LUHMES (cell line): ENCODE data around the gene HECW2.

DNA sequence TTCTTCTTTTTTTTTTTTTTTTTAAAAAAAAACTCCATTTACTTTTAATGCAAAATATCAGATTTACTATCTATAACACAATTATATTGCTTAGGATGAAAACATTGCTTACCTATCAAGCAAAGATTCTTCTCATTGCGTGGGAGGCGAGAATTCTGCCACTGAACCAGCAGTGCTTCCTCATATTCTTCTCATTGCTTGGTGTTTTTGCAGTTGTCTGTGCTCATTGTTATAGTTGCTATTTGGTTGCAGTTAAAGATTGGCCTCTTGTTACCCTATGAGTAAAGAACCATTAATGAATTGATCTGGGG is 17.7 kb upstream of the STK17B start:
- PRO-cap, result no peak

- PRO-cap, result no peak
These were observed 58.7 kb upstream of the STK17B start for GRCh38 chr2:196230056-196230583.

DNA sequence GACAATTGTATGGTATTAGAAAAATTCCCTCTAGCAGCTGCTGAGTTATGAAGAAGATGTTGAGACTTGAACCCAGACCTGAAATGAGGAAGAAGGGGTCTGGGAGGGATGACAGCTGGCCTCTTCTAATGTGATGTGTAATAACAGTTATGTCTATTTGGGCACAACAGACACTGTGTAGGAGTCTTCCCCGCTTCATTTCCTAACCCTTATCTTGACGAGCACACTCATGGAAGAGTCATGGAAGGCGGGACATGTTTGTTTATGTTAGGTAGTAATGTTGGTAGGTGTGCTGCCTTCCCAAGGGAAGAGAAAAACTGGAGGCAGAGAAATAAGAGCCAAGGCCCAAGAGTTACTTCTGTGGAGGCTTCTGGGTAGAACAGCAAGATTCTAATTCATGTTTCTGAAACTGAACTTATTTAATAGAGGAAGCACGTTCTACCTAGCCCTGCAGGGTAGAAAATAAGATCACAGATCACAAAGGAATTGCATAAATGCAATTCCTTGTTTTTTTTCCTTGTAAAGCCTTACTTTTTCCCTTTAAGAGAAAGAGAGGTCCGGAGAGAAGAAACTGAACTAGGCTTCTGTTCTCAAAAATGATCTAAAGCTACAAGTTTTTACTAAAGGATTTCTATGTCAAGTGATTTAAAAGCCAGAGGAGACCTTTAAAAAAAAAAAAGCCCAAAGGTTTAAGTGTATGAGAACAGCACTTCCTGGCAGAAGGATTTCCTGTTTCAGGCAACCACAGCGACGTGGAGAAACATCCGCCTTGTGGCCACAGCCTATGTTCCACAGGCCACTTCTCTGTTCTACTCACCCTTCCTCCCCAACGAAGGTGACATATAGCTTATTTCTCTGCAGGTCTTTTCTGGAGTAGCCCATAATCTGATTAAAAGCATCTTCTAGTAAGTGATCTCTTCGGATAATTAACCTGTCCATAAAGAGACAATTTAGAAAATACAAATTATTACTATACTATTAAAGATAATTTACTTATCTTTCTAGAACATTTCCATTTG is 68.6 kb upstream of the STK17B start:
- PRO-cap, result no peak

GRCh38 chr2:196242076-196242715 is 70.8 kb upstream of the STK17B start:
- PRO-cap, result no peak

GRCh38 chr2:196259838-196260573 is 88.6 kb upstream of the STK17B start:
- PRO-cap, result no peak

DNA sequence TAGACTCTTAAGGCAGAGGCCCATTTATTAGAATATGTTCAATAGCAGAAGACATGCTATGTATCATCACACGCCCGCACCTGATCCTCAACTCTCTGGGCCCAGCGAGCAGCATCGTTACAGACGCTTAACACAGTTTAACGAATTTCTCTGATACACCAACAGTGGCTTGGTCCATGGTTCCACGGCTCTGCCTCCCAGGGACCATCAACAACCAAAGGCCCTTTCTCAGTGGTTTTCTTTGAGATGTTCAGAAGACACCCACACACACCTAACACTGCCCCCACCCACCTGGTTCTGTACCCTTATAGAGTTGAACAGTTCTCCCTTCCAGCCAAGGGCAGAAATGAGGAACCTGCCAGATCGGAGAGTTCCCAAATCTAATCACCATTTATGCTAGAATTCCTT is 118.5 kb downstream of the HECW2 start:
- PRO-cap, result no peak

DNA sequence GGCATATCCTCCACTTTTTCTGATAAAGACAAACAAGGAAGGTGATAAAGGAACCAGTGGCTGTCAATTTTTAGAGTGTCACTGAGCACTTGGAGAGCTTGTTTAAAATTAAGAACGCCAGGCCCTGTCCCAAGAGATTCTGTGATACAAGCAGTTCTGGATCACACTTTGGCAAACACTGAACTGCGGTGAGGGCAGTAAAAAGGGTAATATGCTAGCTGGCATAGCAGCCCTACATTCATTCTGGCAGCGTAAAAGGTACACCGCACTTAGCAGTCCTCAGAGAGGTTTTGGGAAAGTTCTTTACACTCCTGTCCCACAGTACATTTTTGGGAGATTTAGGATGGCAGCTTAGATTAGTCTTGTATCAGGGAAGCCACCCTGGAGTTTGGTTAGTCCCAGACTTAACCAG is 55.2 kb downstream of the HECW2 start:
- PRO-cap, result no peak

DNA sequence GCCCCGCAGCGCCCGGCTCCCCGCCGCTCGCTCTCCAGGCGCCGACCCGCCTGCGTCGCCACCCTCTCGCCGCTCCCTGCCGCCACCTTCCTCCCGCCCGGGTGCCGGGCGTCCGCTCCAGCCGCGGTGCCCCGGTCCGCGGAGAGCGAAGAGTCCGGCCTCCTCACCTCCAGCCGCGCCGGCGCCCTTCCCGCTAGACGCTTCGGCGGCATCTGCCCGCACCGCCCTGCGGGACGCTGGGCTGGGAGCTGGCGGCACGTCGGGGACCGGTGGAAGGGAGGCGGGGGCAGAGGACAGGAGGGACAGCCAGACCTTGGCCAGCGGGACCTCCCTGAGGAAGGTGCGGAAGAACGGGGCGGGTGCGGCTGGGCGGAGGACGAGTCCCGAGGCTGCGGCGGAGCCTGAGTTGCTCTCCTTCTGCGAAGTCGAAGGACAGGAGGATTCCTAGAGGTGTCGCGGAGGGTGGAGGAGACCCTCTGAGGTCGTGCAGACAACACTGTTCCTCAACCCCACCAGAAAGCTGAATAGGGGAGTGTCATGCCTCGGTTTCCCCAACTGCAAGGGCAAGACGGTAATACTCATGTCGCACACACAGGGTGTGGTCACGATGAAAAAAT is at the start of gene HECW2:
Gene HECW2 (minus strand): TSS at position 214 of the 617 bp plus-strand sequence.
- PRO-cap, result bidirectional peak, plus-strand start at position 118 of the sequence, minus-strand start at position 144 of the sequence; bidirectional peak, plus-strand start at position 330 of the sequence, minus-strand start at position 215 of the sequence

DNA sequence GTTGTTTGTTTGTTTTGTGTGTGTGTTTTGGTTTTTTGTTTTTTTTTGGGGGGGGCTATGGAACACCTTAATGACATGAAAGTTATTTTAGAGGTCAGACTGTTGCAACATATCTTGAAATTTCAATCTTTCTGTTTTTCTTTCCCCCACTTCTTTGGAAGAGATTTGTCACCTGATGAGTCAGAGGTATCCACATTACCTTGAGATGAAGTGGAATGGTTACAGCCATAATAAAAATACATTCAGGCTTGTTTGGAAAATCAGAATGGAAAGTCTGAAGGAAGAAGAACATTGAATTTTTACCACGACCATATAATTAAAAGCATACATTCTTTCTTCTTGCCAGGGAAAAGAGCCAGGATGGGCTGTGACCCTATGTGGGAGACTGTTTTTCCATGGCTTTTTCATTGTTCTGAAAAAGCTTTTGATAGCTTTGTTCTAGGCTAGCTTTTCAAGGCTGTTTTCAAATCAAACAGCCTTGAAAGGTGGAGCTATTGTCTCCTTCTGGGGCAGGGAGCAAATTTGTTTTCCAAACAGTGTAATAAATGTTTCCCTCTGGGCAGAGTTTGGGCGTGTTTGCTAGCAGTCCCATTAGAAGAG is 2.3 kb upstream of the GTF3C3 start:
- PRO-cap, result no peak

DNA sequence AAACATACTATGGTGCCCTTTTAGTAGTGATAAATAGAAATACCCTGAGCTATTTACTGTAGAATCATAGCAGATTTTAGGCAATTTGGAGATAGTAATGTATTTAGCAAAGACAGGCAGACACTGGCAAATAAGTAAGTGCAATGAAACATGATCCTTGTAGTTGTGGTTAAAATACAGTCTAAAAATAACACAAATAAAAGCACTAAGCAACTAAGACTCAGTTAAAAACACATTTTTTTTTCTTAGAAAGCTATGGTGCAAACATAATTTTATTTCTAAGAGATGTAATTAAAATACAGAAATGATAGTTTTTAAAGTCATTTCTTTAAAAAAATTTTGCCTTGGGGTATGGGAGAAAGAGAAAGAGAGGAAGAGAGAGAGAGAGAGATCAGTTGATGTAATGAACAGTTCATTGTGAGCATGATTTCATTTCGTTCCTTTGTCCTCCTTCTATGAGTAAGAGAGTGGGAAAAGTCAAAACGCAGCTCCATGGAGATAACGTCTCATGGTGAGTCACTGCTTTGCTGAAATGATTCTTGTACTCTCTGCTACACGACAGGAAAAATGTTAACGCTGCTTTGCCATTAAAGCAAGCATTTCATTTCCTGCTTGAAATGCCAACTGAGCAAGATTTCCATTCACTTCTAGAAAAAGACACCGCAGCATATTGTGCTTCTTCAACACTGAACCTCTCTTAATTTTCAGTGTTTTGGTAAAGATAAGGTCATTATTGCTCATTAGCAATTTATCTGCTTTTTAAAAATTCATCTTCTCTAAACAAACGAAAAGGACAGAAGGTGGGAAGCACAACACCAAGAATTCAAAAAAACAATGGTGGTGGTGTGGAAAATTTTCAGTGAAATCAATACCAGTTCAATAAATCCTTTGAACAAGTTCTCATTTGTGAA is 61.4 kb upstream of the PGAP1 start:
- PRO-cap, result unidirectional peak, plus-strand start at position 393 of the sequence

GRCh38 chr2:197094902-197095521 is 168.5 kb upstream of the PGAP1 start:
- PRO-cap, result no peak

DNA sequence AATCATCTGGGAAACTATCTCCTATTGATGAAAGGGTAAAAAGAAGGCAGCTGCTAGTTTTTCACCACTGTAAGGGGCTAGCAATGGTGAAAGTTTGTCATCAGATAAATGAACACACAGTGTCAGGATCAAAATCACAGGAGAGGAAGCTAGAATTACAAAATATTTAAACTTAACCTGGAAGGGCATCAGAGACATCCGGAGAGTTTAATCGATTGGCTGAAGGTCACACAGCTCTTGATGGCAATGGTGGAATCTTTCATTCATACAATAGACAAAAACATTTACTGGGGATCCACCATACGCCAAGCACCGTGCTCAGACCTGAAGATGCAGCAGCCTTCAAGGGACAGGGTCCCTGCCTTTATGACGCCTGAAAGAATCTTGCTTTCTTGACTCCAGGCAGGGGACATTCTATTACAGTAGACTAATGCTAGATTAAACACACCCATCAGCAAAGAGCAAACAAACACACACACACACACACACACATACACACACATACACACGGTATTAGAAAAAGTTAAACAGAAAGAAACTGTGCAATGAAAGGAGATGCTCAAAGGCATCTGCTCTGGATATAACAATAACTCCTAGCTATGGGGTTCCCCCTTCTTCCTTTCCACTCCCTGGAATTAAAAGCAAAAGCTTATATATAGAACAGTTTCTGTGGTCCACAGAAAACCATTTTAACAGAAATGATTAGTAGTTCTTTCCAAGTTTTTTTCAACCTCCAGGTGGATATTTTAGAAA is 151.9 kb downstream of the ANKRD44 start:
- PRO-cap, result no peak

GRCh38 chr2:197195394-197195919 is 115.1 kb downstream of the ANKRD44 start:
- PRO-cap, result no peak

DNA sequence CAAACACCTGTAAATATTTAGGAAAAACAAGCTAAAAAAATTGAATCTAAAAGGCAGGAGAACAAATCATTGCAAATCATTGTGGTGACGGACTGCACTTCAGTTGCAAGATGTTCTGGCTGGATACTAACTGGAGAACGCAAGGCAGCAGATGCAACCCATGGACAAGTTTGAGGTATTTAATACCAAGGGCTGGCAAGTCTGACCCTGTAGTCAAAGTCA is 1.3 kb downstream of the ANKRD44 start:
- PRO-cap, result no peak

GRCh38 chr2:197356108-197356395 is 45.5 kb upstream of the ANKRD44 start:
- PRO-cap, result no peak

- PRO-cap, result no peak
These were observed 2.2 kb downstream of the HSPE1 start for GRCh38 chr2:197502044-197503125.

DNA sequence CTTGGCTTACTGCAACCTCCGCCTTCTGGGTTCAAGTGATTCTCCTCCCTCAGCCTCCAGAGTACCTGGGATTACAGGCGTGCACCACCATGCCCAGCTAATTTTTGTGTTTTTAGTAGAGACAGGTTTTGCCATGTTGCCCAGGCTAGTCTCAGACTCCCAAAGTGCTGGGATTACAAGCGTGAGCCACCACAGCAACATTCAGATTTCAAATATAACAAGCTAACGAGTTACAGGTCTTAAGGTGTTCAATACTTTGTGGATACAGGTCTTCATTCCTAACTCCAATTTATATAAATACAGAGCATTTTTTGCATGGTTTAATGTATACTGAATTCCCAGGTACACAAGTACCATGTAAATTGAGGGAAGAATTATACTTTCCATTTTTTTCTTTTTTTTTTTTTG is 3.5 kb downstream of the HSPE1 start:
- PRO-cap, result no peak

GRCh38 chr2:197532690-197532890 is 16.7 kb downstream of the MOB4 start:
- PRO-cap, result no peak

- PRO-cap, result no peak
These were observed 53.2 kb downstream of the MOB4 start for GRCh38 chr2:197569084-197569448.

DNA sequence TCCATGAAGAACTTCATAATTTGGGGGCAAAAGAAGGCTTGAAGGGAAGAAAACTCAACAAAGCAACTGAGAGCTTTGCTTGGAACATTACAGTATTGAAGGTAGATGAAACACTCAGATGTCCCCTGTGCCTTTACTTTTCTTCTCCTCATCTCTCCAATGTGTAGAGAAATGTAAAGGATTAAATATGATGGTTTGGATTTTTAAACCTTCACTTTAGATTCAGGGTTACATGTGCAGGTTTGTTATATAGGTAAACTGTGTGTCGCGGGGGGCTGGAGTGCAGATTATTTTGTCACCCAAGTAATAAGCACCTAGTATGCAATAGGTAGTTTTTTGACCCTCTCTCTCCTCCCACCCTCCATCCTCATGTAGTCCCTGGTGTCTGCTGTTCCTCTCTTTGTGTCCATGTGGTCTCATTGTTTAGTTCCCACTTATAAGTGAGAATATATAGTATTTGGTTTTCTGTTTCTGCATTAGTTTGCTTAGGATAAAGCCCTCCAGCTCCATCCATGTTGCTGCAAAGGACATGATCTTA is 299.5 kb downstream of the PLCL1 start:
- PRO-cap, result no peak